Upper lobe of left lung (tissue), 5 donors: Measurements from ENCODE around the genes NSRP1 and TMIGD1.

GRCh38 chr17:29572141-29573356, 4.0 kb downstream of the TP53I13 start:
- PRO-cap, 2 experiments = no peak in any of the 2 experiments
- RAMPAGE, long total RNA, 4 experiments = no peak in any of the 4 experiments

- PRO-cap, 2 experiments = no peak in any of the 2 experiments
- RAMPAGE, long total RNA, 4 experiments = no peak in any of the 4 experiments
Measured at GRCh38 chr17:29584579-29585029, 4.8 kb downstream of the GIT1 start.

DNA sequence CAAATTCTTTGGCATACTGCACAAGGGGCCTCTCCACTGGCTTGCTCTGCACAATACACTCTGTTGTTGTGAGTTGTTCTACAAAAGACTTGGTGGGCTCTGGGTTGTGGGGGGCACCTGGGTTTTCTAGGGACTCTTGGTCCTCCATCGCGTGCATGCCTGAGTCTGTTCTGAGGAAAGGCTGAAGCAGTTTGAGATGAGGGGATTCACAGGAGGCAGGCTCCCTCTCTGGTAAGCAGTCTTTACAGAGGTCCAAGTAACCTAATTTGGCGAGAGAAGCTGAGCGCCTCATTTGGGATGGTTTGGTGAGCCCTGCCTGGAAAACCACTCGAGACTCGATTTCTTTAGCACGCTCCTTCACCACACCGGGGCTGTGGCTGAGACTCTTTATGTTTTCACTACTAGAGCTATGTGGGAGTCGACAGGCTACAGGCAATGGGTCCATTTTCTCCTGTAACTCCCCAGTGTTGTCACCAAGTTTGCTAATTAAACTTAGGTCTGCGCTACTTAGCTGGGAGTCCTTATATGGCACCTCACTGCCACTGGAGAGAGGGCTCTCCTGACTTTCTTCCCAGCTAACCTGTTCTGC, 8.4 kb upstream of the CORO6 start:
- PRO-cap, 2 experiments = no peak in any of the 2 experiments
- RAMPAGE, long total RNA, 4 experiments = no peak in any of the 4 experiments

- PRO-cap, 2 experiments = no peak in any of the 2 experiments
- RAMPAGE, long total RNA, 4 experiments = no peak in any of the 4 experiments
Measured at GRCh38 chr17:29677503-29678112, 54.9 kb upstream of the CORO6 start.

- PRO-cap, 2 experiments = no peak in any of the 2 experiments
- RAMPAGE, long total RNA, 4 experiments = no peak in any of the 4 experiments
Measured at GRCh38 chr17:29690757-29691347, 68.1 kb upstream of the CORO6 start.

GRCh38 chr17:29825642-29825988, 104.4 kb downstream of the SSH2 start:
- PRO-cap, 2 experiments = no peak in any of the 2 experiments
- RAMPAGE, long total RNA, 4 experiments = no peak in any of the 4 experiments

- PRO-cap, 2 experiments = no peak in any of the 2 experiments
- RAMPAGE, long total RNA, 4 experiments = no peak in any of the 4 experiments
Measured at GRCh38 chr17:29842944-29843302, 87.1 kb downstream of the SSH2 start.

DNA sequence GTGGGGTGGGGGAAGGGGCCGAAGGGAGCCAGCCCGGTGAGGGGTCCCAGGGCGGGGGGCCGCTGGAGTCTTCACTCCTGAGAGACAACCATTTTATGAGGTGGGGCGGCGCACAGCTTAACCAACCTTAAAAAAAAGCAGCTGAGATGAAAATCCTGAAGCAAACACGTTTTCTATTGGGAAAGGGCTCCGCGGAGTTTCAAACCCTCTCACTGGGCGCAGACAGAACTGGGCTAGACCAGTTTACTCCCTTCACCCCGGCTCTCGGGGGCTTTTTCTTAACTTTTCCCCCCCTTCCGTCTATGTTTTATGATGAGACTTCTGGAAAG, 352 bp upstream of the SSH2 start:
- PRO-cap, 2 experiments = no peak in any of the 2 experiments
- RAMPAGE, long total RNA, 4 experiments = no peak in any of the 4 experiments

- PRO-cap, 2 experiments = peak in 2 of 2 experiments; most common plus-strand start chr17:30116829 (in 2); most common minus-strand start chr17:30116716 (in 2)
- RAMPAGE, long total RNA, 4 experiments = start-site peak on the plus strand in 4 of 4 experiments, at chr17:30116815-30116835 at its widest, 146 to 1,653 reads per replicate
Measured at GRCh38 chr17:30116614-30117776, at the start of gene NSRP1. Gene NSRP1 (plus strand): TSS chr17:30116816.

DNA sequence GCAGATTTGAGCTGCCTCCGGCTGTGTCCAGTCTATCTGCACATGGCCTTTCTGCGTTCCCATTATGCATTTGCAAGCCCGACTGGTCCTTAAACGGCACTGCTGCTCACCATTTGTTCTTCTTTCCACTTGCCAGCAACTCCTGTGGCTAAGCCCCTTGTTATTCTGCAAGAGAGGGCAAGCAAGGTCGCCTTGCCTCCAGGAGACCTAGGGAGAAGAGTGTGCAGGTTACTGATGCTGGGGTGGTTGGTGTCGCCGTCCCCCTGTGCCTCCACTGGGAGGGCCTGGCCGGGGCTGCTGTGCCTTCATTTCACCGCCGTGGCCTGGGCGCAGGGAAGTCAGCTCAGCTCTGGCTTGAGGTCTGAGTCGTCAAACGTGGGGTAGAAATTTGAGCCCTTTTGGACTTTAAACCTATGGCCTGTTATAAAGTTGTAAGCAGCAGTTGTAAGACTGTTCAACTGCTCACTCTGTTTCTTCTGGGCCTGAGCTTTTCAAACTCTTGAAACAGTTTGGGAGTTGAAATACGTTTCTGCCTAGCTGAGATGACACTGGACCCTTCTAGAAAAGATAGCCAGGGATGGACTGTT, 12.7 kb downstream of the SLC6A4 start:
- PRO-cap, 2 experiments = no peak in any of the 2 experiments
- RAMPAGE, long total RNA, 4 experiments = no peak in any of the 4 experiments

DNA sequence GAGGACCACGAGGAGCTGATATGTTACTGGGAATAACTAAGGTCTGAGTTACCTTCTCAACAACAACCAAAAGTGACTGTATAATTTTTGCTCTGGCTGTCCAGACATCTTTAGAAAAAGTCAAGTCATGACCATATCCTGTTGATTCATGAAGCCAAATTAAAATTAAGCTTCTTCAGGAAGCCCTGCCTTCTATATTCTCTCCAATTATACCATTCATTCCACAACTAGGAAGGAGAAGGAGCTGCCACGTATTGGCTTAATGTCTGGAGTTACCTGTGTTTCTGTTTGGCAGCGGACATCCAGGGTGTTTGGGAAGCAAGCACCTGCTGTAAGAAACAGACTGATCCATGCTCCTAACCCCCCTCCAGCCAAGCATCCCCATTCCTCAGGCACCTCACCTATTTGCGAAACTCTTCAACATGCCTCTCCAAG, 1.8 kb downstream of the SLC6A4 start:
- PRO-cap, 2 experiments = no peak in any of the 2 experiments
- RAMPAGE, long total RNA, 4 experiments = no peak in any of the 4 experiments

DNA sequence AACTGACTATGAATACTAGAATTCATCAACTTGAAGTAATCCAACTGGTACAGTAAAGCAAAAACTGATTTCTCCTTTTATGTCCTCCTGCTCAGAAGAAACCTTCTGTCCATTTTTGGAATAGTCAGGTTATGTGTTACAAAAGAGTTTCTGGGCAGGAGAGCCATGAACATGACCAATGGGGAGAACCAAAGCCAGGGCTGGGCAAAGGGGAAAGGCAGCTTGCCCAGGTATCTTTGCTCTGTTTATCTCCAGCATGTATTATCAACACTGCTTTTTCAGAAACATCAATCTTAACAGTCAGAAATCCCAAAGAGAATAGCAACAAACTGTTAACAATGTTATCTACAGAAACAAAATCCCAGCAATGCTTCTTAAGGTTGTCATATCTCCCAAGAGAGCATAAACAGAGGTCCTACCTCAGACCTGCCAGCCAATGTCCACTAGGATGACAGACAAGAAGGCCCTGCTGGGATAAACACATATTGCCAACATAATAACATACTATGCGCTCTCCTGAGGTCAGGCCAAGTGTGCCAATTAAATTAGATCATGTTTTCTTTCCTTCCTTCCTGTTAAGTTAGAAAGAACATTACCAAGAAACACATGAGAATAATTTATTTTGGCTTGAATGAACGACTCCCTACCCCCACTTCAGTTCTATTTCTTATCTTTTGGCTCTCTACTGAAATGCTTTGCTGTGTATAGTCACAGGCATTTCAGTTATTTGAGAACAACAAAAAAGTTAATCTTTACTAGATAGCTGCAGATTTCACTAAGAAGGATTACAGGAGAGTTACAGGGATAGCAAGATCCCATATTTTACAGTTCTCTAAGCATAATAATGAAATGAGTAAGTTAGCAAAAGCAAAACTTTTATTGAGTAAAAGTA, 27.9 kb downstream of the BLMH start:
- PRO-cap, 2 experiments = no peak in any of the 2 experiments
- RAMPAGE, long total RNA, 4 experiments = no peak in any of the 4 experiments

- PRO-cap, 2 experiments = no peak in any of the 2 experiments
- RAMPAGE, long total RNA, 4 experiments = no peak in any of the 4 experiments
Measured at GRCh38 chr17:30333974-30334173, at the start of gene TMIGD1. Gene TMIGD1 (minus strand): TSS chr17:30334057.

- PRO-cap, 2 experiments = no peak in any of the 2 experiments
- RAMPAGE, long total RNA, 4 experiments = no peak in any of the 4 experiments
Measured at GRCh38 chr17:30376231-30377267, 2.2 kb upstream of the CPD start.

- PRO-cap, 2 experiments = no peak in any of the 2 experiments
- RAMPAGE, long total RNA, 4 experiments = no peak in any of the 4 experiments
Measured at GRCh38 chr17:30384825-30385386, 6.2 kb downstream of the CPD start.

DNA sequence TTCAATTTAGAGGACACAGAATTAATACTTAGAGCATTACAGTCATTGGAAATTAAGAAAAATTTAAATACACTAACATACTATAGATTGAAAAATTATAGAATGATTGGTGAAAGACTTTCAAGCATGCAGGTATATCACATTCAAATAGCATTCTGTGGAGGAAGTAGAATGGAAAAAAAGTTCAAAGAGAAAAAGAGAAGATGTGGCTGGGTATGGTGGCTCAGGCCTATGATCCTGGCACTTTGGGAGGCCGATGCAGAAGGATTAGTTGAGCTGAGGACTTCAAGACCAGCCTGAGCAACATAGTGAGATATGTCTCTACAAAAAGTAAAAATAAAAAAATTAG, 18.5 kb downstream of the CPD start:
- PRO-cap, 2 experiments = no peak in any of the 2 experiments
- RAMPAGE, long total RNA, 4 experiments = no peak in any of the 4 experiments

DNA sequence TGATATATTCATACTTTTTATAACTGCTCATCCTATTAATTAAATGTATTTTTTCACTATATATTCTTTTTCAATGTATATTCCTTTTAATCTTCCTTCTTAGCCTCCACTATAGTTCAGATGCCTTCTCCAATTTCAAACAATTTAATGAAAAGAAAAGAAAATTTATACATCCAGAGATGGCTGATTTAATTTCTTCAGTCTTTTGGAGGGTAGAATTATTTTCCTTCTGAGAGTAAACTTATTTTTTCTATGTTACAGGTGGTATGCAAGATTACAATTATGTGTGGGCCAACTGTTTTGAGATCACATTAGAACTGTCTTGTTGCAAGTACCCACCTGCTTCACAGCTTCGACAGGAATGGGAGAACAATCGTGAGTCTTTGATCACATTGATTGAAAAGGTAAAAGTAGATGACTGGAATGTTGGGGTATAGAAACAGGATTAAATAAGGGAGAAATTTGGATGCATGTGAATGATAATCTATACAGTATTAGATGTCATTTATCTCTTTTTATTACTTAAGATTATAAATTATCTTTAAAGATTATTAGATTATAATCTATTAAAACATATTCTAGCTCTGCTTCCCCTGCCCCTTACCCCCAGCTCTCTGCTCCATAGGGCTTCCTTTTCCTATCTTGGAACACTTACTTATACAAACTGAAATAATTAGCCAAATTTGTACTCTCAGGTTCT, 42.0 kb downstream of the CPD start:
- PRO-cap, 2 experiments = no peak in any of the 2 experiments
- RAMPAGE, long total RNA, 4 experiments = no peak in any of the 4 experiments

DNA sequence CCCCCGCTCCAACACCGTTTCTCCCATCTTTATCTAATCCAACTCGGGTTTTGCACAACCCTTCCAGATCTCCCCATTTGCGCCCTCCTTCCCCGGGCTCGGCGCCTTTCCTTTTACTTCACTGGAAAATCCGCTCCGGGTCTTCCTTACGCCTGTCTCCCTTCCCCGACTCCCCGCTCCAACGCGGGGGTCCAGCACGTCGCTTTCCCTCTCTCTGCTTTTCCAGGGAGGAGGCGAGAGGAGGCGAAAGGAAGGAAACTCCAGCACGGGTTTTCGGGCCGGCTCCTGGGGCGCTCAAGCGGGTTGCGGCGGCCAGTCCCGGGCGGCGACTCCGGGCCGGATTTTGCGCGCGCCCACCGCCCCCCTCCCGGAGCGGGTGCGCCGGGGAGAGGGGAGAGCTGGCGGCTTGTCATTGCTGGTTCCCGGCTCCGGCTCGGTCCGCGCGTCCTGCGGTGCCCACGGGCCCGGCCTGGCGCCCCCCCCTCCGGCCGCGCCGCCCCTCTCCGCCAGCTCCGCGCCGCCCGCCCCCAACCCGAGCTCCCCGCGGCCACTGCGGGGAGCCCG, 115.8 kb downstream of the CRLF3 start:
- PRO-cap, 2 experiments = peak in 2 of 2 experiments; most common plus-strand start position 375 of the sequence (in 1); most common minus-strand start position 172 of the sequence (in 1)
- RAMPAGE, long total RNA, 4 experiments = no peak in any of the 4 experiments

GRCh38 chr17:30950462-30951122, 20.2 kb upstream of the RNF135 start:
- PRO-cap, 2 experiments = no peak in any of the 2 experiments
- RAMPAGE, long total RNA, 4 experiments = no peak in any of the 4 experiments

GRCh38 chr17:31310874-31311422, 2.9 kb downstream of the EVI2B start:
- PRO-cap, 2 experiments = no peak in any of the 2 experiments
- RAMPAGE, long total RNA, 4 experiments = no peak in any of the 4 experiments